LNCaP clone FGC (cell line): ENCODE measurements around the genes PTPRF, KLF18, RNF220 and EIF2B3.

DNA sequence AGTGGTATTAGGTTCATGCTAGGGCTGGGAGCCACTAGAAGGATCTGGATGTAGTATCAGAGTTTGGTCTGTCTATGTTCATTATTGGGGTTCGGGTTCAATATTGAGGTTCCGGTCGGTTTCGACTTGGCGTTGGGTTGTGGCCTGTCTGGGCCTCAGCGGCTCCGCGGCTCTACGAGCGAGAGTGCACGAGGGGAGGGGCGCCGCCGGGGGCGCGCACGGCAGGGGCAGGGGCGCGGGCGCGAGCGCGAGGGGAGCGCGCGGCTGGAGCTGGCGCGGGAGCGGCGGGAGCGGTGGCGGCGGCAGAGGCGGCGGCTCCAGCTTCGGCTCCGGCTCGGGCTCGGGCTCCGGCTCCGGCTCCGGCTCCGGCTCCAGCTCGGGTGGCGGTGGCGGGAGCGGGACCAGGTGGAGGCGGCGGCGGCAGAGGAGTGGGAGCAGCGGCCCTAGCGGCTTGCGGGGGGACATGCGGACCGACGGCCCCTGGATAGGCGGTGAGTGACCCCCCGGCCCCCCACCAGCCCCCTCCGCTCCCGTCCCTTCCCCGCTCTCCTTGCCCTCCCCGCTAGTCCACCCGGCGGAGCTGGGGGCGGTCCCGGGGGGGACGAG lies at the start of gene PTPRF:
Gene PTPRF (plus strand): TSS at position 284 of the 606 bp plus-strand sequence.
- RRBS, 2 experiments, result under 1% methylated on average over 13 of the region's 67 CpGs

DNA sequence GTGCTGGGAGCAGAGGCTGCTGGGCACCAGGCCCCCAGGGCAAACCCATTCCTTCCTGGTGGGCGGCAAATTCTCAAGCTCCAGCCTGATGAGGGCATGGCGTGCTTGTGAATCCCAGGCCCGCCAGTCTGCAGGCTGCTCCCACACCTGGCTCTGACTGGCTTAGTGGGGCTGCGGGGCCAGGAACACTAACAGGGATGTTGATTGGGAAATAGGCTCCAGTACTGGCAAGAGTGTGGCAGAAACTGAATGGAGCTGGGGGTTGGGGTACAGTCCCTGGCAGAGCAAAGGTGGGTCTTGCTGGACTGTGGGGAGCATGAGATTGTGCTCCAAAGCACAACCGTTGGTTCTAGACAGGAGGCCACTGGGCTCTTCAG lies 47.6 kb downstream of the PTPRF start:
- RRBS, 2 experiments, result no CpG with 5 or more reads among the region's 5 CpGs

DNA sequence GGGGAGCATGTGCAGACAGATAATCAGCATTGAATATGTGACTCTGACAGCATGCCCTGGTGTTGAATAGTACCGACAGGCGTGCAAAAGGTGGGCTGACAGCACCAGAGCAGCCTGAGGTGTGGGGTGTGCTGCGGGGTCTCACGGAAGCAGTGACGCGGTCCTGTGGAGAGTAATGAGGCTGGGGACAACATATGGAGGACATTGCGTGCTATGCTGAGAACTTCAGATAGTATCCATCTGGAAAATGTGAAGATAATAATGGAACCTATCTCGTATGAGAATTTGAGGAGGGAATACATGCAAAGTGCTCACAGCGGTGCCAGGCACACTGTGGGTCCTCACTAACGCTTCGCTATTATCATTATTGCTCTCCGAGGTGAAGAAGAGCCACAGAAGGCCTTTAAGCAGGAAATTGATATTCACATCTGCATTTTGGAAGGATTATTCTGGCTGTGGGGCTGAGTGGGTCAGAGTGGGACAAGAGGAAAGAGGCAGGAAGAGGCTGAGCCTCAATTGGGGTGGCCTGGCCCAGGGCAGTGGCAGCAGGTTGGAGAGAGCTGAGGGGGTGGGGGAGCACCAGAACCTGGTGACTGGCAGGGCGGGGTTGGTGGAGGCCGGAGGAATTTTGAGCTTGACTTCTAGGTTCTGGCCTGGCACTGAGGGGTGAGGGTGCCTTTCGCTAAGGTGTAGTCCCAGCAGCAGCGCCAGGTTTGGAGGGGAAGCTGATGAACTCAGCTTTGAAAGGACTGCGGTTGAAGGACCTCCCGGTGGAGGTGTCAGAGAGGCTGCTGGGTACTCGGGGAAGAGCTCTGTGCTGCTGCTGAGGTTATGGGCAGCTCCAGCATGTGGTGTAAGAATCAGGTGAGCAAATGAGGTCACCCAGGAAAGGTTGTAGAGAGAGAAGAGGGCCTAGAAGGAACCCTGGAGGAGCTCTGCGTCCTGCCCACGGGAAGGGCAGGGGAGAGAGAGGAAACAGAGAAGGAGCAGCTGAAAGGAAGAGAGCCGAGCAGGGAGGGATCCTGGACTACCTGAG lies 33.7 kb upstream of the KDM4A start:
- RRBS, 2 experiments, result no CpG with 5 or more reads among the region's 22 CpGs

GRCh38 chr1:43621846-43623053 lies 27.7 kb upstream of the KDM4A start:
- RRBS, 2 experiments, result no CpG with 5 or more reads among the region's 35 CpGs

DNA sequence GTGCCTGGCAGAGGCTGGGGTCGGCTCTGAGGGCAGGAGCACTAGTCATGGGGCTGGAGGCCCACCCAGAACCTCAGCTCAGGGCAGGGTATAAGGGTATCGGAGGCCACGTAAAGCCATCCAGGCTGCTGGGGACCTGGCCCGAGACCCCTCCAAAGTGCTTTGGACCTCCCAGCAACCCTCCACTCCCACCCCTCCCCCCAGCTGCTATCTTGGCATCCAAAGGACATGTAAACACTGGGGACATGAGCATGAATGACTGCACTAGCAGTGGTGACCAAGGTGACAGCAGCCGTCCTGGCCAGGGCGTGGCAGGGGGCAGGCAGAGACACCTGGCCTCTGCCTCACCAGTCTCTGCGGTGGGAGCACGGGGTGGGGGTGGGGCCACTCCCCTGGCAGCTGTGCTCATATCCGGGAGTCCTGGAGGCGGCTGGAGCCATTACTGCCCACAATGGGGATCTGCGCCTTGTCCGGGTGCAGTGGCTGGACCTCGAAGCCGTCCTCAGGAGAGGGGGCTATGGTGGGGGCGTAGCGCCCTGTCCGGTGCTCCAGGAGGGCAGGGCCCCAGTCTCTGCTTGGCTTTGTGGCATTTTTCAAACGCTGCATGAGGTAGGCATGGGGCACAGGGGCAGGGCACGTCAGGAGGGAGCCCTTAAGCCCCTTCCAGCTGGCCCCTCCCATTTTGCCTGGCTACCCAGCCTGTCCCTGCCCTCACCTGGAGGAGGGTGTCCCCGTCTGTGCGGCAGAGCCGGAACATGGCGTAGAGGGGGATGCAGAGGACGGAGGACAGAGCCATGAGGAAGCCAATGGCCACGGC lies 5.9 kb downstream of the CCDC24 start:
- RRBS, 2 experiments, result 83 to 93% methylated on average over 9 of the region's 25 CpGs

- RRBS, 2 experiments, result no CpG with 5 or more reads among the region's 1 CpG
These were observed at the start of gene KLF18 for GRCh38 chr1:44141465-44141917. Gene KLF18 (minus strand): TSS chr1:44141631.

GRCh38 chr1:44217084-44217520 lies 3.8 kb downstream of the DMAP1 start:
- RRBS, 2 experiments, result no CpG with 5 or more reads among the region's 6 CpGs

DNA sequence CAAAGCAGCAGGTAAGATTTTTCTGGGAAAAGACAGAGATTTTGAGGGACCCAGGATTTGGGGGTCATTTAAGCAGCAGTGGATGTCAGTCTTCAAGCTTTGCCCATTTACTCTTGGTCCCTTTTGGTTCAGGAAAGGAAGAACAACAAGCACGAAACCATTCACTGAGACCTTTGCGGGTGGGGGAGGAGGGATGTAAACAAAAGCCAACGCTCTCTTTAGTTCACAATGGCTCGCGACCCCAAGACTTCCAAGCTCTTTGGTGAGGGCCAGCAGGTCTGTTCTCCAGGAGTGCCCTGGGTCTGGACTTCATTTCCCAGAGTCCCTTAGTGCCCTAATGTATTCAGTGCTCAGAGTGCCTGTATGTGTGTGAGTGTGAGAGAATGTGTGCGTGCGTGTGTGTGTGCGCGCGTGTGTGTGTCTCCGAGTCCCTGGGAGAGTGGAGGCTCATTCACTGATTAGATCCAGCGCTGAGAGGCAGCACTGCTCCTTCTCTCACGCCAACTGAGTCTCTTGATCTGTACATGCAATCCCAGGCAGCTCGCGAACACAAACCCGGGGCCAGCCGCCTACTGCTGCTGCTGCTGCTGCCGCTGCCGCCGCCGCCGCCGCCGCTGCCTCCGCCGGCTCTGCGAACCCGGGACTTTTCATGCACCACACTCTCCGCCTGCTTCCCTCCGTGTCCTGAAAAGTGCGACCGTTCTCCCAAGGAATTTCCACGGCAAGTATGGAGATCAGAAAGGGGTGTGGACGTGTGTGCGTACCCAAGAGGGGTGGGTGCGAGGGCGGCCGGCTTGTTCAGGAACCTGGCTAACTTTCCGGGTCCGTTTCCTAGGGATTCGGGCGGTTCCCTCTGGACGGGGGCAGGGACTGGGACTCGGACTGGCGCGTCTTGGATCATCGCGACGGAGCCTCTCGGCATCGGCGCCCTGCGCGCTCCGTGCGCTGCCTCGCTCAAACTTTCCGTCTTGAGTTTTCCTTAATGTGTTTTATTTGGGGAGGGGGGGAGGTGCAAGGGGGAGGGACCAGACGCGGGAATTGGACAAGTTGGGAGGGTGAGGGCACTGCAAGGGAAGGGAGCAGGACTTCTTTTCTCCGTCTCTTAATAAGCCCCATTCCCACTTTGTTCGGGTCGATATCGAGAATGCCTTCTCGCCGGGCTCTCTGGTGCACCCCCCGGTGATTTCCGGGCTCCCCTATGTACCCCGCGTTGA lies at the start of gene RNF220:
Gene RNF220 (plus strand): TSS at position 450 of the 1,214 bp plus-strand sequence.
- RRBS, 2 experiments, result 1 to 2% methylated on average over 2 of the region's 70 CpGs

- RRBS, 2 experiments, result 37 to 43% methylated on average over 6 of the region's 14 CpGs
These were observed 131.4 kb downstream of the TMEM53 start for GRCh38 chr1:44542883-44543301.

GRCh38 chr1:44642687-44643545 lies 31.4 kb downstream of the TMEM53 start:
- RRBS, 2 experiments, result no CpG with 5 or more reads among the region's 6 CpGs

- RRBS, 2 experiments, result 2% methylated on average over 13 of the region's 39 CpGs
These were observed 439 bp upstream of the PLK3 start for GRCh38 chr1:44799633-44800243.

GRCh38 chr1:44806727-44807150 lies 412 bp downstream of the DYNLT4 start:
- RRBS, 2 experiments, result no CpG with 5 or more reads among the region's 5 CpGs

DNA sequence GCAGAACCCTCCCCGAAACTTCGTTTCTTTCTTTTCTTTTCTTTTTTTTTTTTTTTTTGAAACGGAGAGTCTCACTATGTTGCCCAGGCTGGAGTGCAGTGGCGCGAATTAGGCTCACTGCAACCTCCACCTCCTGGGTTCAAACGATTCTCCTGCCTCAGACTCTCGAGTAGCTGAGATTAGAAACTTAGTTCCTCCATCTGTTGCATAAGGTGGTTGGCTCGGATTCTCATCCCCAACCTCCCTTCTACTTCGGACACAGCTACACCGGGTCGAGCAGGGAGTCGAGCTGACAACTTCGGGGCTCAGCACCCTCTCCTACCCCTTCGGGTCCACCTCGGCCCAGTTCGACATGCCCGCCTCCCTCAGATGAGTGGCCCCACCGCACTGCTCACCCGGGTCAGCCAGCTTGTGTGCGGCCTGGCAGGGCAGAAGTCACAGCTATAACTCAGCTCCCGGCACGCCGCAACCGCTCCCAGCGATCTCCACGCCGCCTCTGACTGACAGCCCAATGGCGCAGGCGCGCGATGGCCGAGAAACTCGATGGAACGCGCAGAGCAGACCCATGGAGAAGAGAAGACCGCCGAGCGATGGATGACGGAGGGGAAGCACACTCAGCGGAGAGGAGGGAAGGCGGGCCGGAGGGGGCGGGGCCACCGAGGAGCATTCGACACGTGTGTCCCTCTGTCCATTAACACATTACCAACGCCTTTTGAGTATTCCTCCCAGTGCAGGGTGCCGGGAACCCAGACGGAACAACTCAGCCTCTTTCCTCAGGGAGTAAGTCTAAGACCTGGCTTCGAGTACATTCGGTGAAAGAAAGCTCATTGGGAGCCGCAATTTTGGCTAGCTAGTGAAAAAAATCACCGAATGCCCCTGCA lies at the start of gene EIF2B3:
Gene EIF2B3 (minus strand): TSS at position 498 of the 881 bp plus-strand sequence.
- RRBS, 2 experiments, result 1 to 2% methylated on average over 10 to 11 of the region's 53 CpGs

- RRBS, 2 experiments, result no CpG with 5 or more reads among the region's 9 CpGs
These were observed 9.8 kb downstream of the HECTD3 start for GRCh38 chr1:45001268-45001784.

DNA sequence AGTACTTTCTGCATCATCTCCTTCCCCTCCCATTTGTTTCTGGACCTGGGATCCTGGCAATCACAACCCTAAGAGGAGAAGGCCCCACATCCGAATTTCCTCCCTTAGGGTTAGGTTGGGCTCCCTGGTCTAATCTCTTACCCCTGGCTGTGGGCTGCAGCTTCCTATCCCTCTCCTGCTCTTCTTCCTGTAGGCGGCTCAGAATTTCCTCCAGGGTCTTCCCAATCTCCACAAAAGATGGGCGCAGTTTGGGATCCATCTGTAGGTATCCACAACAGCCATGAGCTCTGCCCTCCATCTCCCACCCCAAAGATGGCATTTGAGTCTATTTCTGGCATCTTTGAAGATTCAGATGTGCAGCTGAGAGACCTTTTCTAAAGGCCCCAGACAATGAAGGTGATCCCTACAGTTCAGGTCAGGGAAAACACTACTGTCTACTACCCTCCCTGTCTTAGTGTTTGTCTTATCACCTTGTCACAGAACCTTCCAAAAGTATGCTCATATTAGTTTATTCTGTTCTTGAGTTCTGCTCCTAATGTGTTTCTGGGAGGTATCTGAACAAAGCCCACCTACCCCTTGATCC lies 5.9 kb downstream of the TOE1 start:
- RRBS, 2 experiments, result no CpG with 5 or more reads among the region's 3 CpGs

DNA sequence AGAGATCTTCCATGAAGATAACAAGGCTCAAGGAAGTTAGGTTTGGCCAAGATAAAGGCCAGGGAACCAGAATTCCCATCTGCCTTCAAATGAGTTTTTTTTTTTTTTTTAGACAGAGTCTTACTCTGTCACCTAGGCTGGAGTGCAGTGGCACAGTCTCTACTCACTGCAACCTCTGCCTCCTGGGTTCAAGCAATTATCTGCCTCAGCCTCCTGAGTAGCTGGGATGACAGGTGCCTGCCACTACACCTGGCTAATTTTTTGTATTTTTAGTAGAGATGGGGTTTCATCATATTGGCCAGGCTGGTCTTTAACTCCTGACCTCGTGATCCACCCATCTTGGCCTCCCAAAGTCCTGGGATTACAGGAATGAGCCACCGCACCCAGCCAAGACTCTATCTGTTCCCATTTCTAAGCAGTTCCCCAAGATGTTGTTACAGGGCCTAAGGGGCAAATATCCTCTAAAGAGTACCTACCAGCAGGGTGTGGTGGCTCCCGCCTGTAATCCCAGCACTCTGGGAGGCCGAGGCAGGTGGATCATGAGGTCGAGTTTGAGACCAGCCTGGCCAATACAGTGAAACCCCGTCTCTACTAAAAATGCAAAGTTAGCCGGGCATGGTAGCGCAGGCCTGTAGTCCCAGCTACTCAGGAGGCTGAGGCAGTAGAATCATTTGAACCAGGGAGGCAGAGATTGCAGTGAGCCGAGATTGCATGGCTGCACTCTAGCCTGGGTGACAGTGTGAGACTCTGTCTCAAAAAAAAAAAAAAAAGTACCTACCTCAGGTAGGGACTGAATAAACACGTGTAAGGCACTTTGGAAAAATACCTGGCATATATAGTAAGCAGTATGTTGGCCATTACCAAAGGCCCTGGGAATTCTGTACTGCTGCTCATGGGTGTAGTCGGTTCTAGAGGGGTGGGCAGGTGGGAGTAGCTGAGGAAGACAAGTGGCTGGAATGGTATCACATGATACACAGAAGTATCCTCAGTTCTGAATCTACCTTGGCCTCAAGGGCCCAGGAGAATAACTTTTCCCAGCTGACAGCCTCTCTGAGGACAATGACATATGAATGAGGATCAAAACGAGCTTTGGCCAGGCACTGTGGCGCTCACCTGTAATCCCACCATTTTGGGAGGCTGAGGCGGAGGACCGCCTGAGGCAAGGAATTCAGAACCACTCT lies 9.6 kb downstream of the MMACHC start:
- RRBS, 2 experiments, result no CpG with 5 or more reads among the region's 15 CpGs

DNA sequence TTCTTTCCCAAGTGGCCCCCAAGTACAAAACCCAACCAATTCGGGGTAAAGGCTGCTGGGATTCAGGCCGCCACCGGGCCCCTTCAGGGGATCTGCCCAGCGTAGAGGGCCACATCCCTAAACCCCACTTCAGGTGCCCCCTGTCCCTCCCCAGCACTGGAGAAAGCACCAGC lies 668 bp downstream of the PRDX1 start:
- RRBS, 2 experiments, result no CpG with 5 or more reads among the region's 4 CpGs

DNA sequence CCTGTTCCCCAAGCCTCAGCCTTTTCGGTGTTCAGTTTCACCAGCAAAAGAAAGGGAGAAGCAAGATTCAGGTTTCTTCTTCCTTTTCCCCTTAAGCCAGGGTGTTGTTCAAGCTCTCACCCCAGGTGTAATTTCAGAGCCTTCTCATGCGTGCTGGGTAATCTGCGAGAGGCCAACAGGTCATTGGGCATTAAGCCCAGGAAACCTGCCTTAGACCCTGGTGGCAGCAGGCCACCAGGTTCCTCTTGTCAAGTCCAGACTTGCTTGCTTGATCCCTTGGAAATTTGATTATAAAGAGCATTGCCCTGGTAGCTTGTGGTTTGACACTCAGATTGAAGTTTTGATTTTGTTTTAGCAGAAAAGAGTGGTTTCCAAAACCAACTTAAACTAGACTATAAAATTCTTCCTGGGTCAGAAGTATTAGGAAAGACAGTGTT lies 6.8 kb downstream of the AKR1A1 start:
- RRBS, 2 experiments, result no CpG with 5 or more reads among the region's 3 CpGs

DNA sequence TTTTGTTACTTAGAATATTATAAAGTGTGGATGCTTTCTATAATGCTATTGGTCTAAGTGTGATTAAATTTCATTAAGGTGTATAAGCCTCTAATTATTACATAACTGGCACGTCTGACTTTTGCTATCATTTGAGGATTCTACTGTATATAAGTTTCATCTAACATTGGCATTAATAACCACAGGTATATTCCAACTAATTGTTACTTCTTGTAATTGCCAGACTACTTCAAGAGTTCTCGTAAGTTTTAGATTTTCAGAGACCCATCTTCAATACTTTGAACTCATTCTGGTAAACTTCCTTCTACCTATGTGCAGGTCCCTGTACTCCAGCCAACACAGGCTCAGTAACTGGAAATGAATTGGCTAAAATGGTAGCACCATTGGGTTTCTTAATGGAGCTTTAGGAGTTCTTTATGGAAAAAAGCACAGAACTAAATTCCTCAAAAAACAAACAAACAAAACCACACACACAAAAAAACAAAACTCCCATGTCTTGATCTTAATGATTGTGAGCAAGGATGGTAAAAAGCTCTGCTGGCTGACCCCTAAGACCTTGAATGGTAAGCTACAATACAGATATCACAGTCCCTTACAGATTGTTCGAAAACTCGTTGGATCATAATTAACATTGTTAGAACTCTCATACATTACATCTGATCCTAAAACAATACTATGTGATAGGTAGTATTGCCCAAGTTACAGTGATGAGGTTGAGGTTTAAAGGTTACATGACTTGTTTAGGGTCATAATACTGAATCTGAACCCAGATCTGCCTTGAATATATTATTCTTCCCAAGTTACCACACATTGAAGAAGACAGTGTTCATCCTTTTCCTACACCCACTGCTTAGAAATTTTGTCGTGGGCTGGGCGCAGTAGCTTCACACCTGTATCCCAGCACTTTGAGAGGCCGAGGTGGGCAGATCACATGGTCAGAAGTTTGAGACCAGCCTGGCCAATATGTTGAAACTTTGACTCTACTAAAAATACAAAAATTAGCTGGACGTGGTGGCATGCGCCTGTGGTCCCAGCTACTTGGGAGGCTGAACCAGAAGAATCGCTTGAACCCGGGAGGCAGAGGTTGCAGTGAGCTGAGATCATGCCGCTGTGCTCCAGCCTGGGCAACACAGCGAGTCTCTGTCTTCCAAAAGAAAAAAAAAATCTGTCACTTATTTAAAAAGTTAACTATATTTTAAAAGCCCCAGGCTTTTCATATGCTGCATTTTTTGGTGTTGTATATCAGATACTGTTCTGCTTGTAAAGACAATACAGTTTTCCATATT lies 14.4 kb downstream of the CCDC17 start:
- RRBS, 2 experiments, result no CpG with 5 or more reads among the region's 13 CpGs

GRCh38 chr1:45884682-45885144 lies 81.3 kb downstream of the MAST2 start:
- RRBS, 2 experiments, result no CpG with 5 or more reads among the region's 2 CpGs